ENCODE data around the gene ADGRL4.

DNA sequence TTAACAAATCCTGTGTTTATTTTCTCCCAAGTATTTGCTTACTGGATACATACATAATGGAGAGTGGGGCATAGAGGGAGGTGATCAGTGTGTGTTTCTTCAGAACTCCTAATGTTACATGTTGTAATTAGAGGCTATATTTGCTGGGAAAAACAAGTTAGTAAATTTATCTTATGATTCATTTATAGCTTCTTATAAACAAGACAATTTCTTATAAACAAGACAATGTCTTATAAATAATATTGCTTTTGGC, 7.3 kb upstream of the GIPC2 start:
- PRO-cap, result unidirectional peak, minus-strand start at position 110 of the sequence
CAGE:
- cytosol, long polyA minus RNA, result no peak
- cytosol, long polyA plus RNA, result no peak
- long polyA plus RNA, result no peak
- nucleus, long polyA minus RNA, result no peak
- nucleus, long polyA plus RNA, result no peak

- PRO-cap, result no peak
CAGE:
- cytosol, long polyA minus RNA, result no peak
- cytosol, long polyA plus RNA, result no peak
- long polyA plus RNA, result no peak
- nucleus, long polyA minus RNA, result no peak
- nucleus, long polyA plus RNA, result no peak
These were observed 24.8 kb downstream of the GIPC2 start for GRCh38 chr1:78070525-78071041.

- PRO-cap, result no peak
CAGE:
- cytosol, long polyA minus RNA, result no peak
- cytosol, long polyA plus RNA, result no peak
- long polyA plus RNA, result no peak
- nucleus, long polyA minus RNA, result no peak
- nucleus, long polyA plus RNA, result no peak
These were observed 97.9 kb downstream of the GIPC2 start for GRCh38 chr1:78143472-78144260.

DNA sequence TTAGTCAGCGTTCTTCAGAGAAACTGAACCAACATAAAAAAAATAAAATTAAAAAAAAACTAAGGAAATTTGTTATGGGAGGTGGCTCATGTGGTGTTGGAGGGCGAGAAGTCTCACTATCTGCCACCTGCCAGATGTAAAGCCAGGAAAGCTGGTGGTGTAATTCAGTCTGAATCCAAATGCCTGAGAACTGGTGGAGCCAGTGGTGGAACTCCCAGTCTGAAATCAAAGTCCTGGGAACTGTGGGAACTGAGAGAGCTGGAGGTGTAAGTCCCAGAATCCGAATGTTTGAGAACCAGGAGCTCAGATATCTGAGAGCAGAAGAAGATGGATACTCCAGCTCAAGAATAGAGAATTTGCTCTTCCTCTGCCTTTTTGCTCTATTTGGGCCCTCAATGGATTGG, 3.2 kb downstream of the IFI44L start:
- PRO-cap, result no peak
CAGE:
- cytosol, long polyA minus RNA, result no peak
- cytosol, long polyA plus RNA, result no peak
- long polyA plus RNA, result no peak
- nucleus, long polyA minus RNA, result no peak
- nucleus, long polyA plus RNA, result no peak

DNA sequence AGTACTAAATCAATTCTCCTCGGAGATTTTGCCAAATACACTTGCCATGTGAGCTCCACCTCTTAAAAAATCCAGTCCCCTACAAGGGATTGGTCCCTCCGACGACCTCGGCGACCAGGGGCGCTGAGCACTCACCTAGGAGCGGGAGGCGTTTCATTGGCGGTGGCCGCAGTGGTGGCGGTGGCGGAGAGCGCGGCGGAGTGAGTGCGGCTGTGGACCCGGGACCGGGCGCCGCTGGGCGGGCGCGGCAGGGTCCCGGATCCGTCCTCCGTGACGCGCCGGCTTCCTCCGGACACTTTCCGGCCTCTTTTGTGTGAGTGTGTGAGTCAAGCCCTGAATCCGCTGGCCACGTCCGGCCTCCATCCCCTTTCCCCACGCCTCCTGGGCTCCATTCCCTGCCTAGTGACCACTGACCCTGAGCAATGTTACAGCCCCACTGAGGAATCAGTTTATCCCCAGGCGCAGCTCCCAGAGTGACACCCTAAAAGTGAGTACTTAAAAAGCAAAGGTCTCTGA, at the start of gene ADGRL4:
Gene ADGRL4, minus strand, starts transcription at position 233 of the 516 bp plus-strand sequence.
- PRO-cap, result bidirectional peak, plus-strand start at position 324 of the sequence, minus-strand start at position 202 of the sequence
CAGE:
- cytosol, long polyA minus RNA, result no peak
- cytosol, long polyA plus RNA, result start-site peak on the minus strand centred at position 231 of the sequence, 128 bp wide, 2,043 and 1,541 reads in 2 replicates
- long polyA plus RNA, result start-site peak on the minus strand centred at position 230 of the sequence, 109 bp wide, 1,134 and 1,821 reads in 2 replicates
- nucleus, long polyA minus RNA, result start-site peak on the minus strand centred at position 220 of the sequence, 96 bp wide, 4,138 reads; start-site peak on the plus strand centred at position 406 of the sequence, 30 bp wide, 26 reads
- nucleus, long polyA plus RNA, result start-site peak on the minus strand centred at position 221 of the sequence, 109 bp wide, 807 and 1,622 reads in 2 replicates

DNA sequence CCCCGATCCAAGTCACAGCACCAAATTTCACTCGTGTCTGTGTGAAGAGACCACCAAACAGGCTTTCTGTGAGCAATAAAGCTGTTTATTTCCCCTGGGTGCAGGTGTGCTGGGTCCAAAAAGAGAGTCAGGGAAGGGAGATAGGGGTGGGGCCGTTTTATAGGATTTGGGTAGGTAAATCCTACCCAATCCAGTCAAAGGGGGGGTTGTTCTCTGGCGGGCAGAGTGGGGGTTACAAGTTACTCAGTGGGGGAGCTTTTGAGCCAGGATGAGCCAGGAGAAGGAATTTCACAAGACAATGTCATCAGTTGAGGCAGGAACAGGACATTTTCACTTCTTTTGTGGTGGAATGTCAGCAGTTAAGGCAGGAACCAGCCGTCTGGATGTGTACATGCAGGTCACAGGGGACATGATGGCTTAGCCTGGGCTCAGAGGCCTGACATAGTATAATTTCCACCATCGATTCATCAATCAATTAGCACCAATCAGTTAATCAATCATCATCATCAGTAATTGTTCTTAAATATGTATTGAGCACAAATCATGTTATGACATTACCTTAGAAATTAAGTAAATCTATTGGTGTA, 487.2 kb upstream of the ADGRL4 start:
- PRO-cap, result no peak
CAGE:
- cytosol, long polyA minus RNA, result no peak
- cytosol, long polyA plus RNA, result no peak
- long polyA plus RNA, result no peak
- nucleus, long polyA minus RNA, result no peak
- nucleus, long polyA plus RNA, result no peak

DNA sequence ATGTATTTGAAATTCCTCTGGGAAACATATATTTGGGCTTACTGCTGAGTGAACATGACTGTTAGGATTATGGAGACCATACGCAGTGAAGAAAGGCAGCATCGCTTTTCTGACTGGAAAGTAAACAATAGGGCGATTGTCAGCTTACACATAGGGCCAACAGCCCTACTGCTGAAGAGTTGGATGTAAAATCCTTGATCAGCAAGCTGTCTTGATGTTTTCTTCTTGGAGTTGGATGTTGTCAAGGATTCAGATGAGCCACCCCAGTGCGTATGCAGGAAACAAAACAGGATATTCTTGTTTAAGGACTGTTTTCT, 368.6 kb upstream of the ADGRL2 start:
- PRO-cap, result no peak
CAGE:
- cytosol, long polyA minus RNA, result no peak
- cytosol, long polyA plus RNA, result no peak
- long polyA plus RNA, result no peak
- nucleus, long polyA minus RNA, result no peak
- nucleus, long polyA plus RNA, result no peak

DNA sequence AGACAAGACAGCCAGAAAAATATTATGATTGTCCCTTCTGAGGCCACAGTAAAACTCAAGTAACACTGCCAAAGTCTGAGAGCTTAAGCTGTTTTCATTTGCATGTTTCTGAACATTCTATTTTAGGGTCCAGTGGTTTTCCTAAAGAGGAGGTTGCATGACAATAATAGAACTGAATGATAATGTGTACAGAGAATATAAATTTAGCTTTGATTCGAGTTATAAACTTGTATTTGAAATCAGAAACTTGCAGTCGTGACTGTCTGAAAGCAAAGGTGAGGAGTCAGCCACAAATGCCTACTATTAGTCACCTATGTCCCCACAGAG, 363.1 kb upstream of the ADGRL2 start:
- PRO-cap, result no peak
CAGE:
- cytosol, long polyA minus RNA, result no peak
- cytosol, long polyA plus RNA, result no peak
- long polyA plus RNA, result no peak
- nucleus, long polyA minus RNA, result no peak
- nucleus, long polyA plus RNA, result no peak

GRCh38 chr1:81493464-81494033, 307.2 kb upstream of the ADGRL2 start:
- PRO-cap, result no peak
CAGE:
- cytosol, long polyA minus RNA, result no peak
- cytosol, long polyA plus RNA, result no peak
- long polyA plus RNA, result no peak
- nucleus, long polyA minus RNA, result no peak
- nucleus, long polyA plus RNA, result no peak

- PRO-cap, result no peak
CAGE:
- cytosol, long polyA minus RNA, result no peak
- cytosol, long polyA plus RNA, result no peak
- long polyA plus RNA, result no peak
- nucleus, long polyA minus RNA, result no peak
- nucleus, long polyA plus RNA, result no peak
These were observed 2.7 kb downstream of the ADGRL2 start for GRCh38 chr1:81803421-81803780.

- PRO-cap, result no peak
CAGE:
- cytosol, long polyA minus RNA, result no peak
- cytosol, long polyA plus RNA, result no peak
- long polyA plus RNA, result no peak
- nucleus, long polyA minus RNA, result no peak
- nucleus, long polyA plus RNA, result no peak
These were observed 1026.0 kb downstream of the TTLL7 start for GRCh38 chr1:82972920-82973266.

GRCh38 chr1:83151039-83151587, 847.8 kb downstream of the TTLL7 start:
- PRO-cap, result no peak
CAGE:
- cytosol, long polyA minus RNA, result no peak
- cytosol, long polyA plus RNA, result no peak
- long polyA plus RNA, result no peak
- nucleus, long polyA minus RNA, result no peak
- nucleus, long polyA plus RNA, result no peak

DNA sequence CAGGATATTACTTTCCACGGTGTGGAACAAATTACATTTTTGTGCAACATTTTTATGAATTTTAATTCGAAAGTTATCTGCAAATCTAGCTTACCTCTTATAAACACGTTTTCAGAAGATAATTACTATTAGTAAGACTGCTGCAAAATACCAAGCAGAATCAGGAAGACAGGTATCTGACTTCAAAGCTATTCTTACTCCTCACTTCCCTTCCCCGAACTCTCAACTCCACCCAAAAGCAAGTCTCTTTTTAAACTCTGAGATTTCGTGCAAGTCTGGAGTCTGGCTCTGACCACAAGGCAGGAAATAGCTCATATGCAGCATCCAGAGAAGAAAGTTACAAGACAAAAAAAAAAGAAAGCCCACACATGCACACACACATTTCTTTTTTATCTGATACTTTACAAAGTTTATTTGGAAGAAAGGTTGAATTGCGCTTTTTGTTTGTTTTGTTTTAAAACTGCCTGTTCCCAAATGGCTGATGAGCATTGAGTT, 490.6 kb downstream of the TTLL7 start:
- PRO-cap, result no peak
CAGE:
- cytosol, long polyA minus RNA, result no peak
- cytosol, long polyA plus RNA, result no peak
- long polyA plus RNA, result no peak
- nucleus, long polyA minus RNA, result no peak
- nucleus, long polyA plus RNA, result no peak

GRCh38 chr1:83776053-83776554, 222.8 kb downstream of the TTLL7 start:
- PRO-cap, result no peak
CAGE:
- cytosol, long polyA minus RNA, result no peak
- cytosol, long polyA plus RNA, result no peak
- long polyA plus RNA, result no peak
- nucleus, long polyA minus RNA, result no peak
- nucleus, long polyA plus RNA, result no peak

DNA sequence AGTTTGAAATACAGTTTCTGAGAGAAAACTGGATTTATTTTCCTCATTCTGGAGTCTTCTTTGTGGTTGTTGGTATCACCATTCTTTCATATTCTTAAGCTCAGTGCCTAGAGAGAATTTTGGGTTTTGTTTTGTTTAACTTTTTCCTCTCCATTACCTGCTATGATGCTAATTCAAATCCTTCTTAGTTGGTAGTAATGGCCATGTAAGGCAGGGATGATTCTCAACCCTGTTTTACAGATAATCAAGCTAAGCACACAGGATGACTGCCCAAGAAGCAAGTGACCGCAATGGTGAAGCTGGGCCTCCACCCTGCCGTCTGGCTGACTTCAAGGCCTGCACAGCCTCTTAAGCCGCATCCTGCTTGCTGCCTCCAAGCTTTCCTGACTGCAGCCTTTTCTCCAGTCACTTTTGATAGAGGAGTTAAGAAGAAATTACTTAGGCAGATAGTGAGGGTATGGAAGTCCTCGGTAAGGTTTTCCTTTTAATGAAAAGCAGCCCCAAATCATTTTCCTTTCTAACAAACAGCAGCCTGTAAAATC, 8.5 kb upstream of the CTBS start:
- PRO-cap, result no peak
CAGE:
- cytosol, long polyA minus RNA, result no peak
- cytosol, long polyA plus RNA, result no peak
- long polyA plus RNA, result no peak
- nucleus, long polyA minus RNA, result no peak
- nucleus, long polyA plus RNA, result no peak

DNA sequence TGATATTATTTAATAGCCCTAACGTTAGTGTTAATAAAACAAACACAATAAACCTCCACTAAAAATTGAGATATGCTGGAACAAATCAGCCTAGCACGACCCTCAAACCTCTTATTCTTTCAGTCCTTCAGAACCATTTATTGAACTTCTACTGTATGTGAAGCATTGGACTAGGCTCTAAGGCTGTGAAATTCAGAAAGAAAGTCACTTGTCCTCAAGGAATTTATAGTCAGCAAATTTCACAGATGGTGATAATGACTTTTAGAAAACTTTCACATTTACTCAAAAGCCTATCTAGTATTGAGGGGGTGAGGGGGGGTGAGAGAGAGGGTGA, 66.1 kb upstream of the SSX2IP start:
- PRO-cap, result no peak
CAGE:
- cytosol, long polyA minus RNA, result no peak
- cytosol, long polyA plus RNA, result no peak
- long polyA plus RNA, result no peak
- nucleus, long polyA minus RNA, result no peak
- nucleus, long polyA plus RNA, result no peak

- PRO-cap, result no peak
CAGE:
- cytosol, long polyA minus RNA, result no peak
- cytosol, long polyA plus RNA, result no peak
- long polyA plus RNA, result no peak
- nucleus, long polyA minus RNA, result no peak
- nucleus, long polyA plus RNA, result no peak
These were observed 68.9 kb upstream of the SSX2IP start for GRCh38 chr1:84758846-84759820.

- PRO-cap, result no peak
CAGE:
- cytosol, long polyA minus RNA, result no peak
- cytosol, long polyA plus RNA, result no peak
- long polyA plus RNA, result no peak
- nucleus, long polyA minus RNA, result no peak
- nucleus, long polyA plus RNA, result no peak
These were observed 57.9 kb downstream of the SYDE2 start for GRCh38 chr1:85142886-85143305.

- PRO-cap, result unidirectional peak, plus-strand start at chr1:85258748
CAGE:
- cytosol, long polyA minus RNA, result no peak
- cytosol, long polyA plus RNA, result no peak
- long polyA plus RNA, result no peak
- nucleus, long polyA minus RNA, result no peak
- nucleus, long polyA plus RNA, result no peak
These were observed 1.0 kb downstream of the C1orf52 start for GRCh38 chr1:85258357-85258902.

GRCh38 chr1:85279480-85280053, 3.1 kb upstream of the BCL10 start:
- PRO-cap, result no peak
CAGE:
- cytosol, long polyA minus RNA, result no peak
- cytosol, long polyA plus RNA, result no peak
- long polyA plus RNA, result no peak
- nucleus, long polyA minus RNA, result no peak
- nucleus, long polyA plus RNA, result no peak

Data from endothelial cell of umbilical vein (primary cell).